Endometrial microvascular endothelial cells (primary cell): ENCODE measurements around a stretch of chr12.

- RAMPAGE, long total RNA: no peak
Measured at GRCh38 chr12:96170208-96170832, 23.9 kb upstream of the ELK3 start.

DNA sequence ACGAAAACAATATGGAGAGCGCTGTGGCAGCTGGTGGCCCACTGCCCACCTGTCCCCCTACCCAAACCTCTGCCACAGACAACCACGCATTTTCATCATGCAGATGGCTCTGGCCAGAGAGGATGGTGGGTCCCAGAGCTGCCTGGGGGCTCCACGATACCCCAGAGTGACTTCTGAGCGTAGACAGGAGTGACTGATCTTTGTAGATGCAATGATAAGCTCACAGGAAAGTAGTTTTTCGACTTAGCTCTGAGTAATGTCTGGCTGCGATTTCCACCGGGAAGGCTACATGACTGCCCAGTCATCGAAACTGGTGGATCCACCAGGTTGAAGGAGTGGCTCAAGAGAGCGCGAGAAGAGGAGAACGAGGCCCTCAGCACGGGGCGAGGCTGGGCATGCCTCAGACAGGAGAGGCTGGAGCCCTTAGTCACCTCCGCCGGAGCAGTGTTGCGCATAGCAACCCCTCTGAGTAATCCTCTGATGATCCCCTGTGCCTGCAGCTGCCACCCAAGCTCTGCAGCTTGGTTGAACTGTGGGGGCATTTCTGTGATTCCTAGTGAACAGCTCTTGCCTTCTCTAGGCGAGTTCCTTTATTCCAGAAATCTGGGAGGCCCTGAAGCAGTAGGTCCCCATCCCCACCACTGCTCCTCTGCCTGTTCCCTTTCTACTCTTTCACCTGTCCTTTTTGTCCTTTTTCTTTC lies 25.5 kb downstream of the ELK3 start:
- RAMPAGE, long total RNA: no peak

DNA sequence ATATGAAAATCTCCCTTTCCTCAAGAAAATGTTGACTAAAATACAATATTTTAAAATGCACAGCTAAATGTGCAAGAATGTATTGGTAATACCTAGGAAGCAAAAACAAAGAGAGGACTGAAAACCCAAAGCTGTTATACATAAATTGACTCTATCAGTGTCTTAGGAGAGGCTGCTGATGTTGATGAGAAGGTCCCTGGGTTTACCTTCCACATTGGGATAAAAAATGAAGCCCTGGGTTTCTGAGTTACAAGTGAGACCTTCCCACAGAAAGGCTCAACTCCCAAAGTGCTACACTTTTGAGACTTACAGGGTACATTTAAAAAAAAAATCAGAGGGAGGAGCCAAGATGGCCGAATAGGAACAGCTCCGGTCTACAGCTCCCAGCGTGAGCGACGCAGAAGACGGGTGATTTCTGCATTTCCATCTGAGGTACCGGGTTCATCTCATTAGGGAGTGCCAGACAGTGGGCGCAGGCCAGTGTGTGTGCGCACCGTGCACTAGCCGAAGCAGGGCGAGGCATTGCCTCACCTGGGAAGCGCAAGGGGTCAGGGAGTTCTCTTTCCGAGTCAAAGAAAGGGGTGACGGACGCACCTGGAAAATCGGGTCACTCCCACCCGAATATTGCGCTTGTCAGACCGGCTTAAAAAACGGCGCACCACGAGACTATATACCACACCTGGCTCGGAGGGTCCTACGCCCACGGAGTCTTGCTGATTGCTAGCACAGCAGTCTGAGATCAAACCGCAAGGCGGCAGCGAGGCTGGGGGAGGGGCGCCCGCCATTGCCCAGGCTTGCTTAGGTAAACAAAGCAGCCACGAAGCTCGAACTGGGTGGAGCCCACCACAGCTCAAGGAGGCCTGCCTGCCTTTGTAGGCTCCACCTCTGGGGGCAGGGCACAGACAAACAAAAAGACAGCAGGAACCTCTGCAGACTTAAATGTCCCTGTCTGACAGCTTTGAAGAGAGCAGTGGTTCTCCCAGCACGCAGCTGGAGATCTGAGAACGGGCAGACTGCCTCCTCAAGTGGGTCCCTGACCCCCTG lies 84.3 kb downstream of the CDK17 start:
- RAMPAGE, long total RNA: no peak

- RAMPAGE, long total RNA: no peak
Measured at GRCh38 chr12:96364469-96365006, 35.7 kb downstream of the CDK17 start.

DNA sequence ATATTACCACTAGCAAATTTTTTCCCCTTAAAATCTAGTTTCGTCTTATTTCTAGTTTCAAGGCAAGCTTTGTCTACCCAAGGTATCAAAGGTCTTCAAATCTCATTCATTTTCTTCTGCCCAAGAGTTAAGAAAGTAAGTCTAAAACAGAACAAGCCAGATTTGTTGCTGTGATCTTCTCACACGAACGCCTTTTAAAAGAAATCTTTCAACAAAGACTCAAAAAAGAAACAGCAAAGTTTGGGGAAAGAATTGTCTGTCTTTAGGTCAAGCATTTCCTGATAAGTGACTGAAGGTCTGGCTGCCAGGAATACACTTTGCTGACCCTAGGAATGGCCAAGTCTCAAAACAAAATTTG lies 1.8 kb downstream of the CDK17 start:
- RAMPAGE, long total RNA: no peak

- RAMPAGE, long total RNA: no peak
Measured at GRCh38 chr12:96985384-96986531, 78.7 kb downstream of the NEDD1 start.

DNA sequence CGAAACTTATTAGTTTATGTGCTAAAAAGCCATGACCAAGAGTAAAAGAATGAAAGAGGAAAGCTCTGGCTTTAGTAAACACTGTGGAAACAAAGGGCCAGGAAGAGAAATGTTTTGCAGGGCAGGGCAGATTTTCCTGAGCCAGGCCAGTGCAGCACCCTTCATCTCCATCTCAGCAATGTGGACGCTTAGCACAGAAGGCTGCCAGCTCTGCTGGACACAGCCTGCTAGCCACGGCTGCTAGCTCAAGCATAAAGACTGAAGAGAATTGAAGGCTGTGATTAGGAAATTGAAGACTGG lies 235.9 kb downstream of the NEDD1 start:
- RAMPAGE, long total RNA: no peak

DNA sequence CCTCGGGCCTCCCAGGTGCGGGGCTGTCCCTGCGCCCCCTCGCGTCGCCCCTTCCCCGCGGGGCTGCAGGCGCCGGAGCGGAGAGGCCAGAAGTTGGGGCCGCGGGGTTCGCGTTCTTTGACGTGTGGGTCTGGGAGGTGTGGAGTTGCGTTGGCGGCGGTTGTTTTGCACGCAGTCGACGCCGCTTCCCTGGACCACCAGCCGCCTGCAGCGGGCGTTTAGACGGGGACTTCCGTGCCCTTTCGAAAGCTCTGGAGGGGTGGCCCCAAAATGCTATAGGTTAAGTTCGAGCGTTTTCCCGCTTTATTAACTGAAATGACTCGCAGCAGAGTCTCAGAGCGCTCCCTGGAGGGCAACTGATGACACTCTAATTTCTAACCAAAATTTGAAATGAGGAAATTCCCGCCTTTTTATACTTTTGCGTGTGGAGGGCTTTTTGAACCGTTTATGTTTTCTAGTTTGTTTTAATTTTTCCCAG lies 888 bp downstream of the TMPO start:
- RAMPAGE, long total RNA: no peak

GRCh38 chr12:98601334-98602447 lies 8.2 kb downstream of the SLC25A3 start:
- RAMPAGE, long total RNA: no peak

DNA sequence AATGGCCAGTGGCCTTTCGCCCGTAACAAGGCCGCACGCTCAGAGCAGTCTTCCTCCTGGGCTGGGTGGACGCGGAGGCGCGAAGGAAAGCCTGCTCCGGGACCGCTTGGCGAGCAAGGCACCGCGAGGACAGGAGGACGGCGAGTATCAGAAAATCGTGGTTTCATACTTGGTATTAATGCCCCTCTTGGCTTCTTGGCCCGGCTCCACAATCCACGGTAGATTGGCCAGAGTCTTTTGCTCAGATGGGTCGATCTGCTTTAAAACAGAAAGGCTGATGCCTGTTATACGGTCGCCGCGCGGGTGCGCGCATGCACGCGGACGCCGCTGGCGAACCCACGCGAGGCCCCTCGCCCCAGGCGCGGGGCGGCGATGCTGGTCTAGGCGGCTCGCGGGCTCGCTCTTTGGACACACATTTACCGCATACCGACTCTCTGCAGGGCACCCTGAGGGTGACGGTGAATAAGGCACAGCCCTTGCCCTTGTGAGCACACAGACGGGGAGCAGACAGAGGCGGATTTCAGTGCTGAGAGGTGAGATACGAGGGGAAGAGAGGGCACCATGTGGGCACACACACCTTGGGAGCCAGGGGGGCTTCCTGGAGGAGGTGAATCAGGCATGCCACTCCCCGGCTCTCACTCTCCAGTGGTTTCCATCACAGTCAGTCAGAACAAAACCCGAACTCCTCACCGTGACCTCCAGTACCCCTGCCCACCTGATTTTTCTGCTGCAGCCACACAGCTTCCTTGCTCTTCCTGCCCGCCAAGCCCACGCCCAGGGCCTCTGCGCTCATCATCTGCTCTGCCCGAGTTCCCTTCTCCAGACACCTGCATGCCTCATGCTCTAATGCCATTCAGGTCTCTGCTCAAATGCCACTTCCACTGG lies 100.7 kb downstream of the APAF1 start:
- RAMPAGE, long total RNA: no peak

GRCh38 chr12:99238088-99238420 lies 409.5 kb upstream of the GARIN6 start:
- RAMPAGE, long total RNA: no peak

DNA sequence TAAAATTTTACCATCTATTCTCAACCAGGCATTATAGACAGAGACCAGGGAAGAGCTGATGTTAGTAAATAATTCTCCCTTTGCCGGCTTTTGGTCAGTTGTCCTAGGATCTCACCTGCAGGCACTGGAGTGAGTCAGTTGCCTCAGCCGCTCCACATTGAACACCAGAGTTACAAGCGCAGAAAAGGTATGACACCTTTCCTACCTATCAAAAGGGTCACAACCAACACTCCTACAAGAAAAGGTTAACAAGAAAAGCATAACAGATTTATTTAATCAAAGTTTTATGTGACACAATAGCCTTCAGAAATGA lies 37.7 kb upstream of the GARIN6 start:
- RAMPAGE, long total RNA: no peak

DNA sequence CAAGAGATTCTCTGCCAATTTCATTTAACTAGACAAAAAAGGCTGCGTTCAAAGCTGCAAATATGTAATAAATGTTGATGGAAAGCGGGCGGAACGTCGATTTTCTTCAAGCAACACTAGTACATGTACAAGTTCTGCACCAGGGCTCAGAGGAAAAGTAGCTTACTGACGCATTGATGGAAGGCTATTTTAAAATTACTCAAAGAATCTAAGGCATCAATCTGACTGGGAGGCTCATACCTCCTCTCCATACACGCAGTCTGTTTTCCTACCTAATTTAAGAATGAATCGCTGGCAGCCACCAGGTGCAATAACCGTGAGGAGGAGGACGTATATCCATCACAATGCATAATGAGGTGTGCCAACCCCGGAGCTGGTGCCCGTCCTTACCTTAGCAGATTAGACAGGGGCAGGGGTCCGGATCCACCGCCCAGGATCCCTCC lies 1.0 kb downstream of the ANKS1B start:
- RAMPAGE, long total RNA: no peak

GRCh38 chr12:100190057-100190568 lies 10.5 kb upstream of the ACTR6 start:
- RAMPAGE, long total RNA: no peak

DNA sequence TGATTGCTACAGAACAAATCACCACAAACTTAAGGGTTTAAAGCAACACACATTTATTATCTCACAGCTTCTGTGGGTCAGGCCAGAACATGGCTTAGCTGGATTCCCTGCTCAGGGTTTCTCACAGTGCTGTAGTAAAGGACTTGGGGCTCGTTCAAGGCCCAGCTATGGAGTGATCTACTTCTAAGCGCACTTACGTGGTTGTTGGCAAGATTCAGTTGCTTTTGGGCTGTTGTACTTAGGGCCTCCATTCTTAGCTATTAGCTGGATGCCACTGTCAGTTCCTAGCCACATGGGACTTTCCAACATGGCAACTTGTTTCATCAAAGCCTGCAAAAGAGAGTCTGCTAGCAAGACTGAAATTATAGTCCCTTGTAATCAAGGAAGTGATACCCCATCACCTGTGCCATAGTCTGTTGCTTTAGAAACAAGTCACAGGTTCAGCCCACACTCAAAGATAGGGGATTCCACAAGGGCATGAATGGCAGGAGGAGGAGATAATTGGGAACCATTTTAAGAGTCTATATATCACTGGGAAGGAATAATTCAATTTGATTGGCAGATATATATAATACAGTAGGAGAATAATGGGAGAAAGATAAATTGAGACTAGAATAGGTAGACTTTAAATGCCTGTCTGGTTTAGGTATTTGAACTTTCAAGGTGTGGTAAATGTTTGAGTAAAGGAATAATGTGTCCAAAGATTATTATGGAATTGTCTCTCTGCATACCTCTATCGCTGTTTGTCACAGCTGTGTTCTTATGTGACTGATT lies 27.1 kb upstream of the SLC17A8 start:
- RAMPAGE, long total RNA: no peak

DNA sequence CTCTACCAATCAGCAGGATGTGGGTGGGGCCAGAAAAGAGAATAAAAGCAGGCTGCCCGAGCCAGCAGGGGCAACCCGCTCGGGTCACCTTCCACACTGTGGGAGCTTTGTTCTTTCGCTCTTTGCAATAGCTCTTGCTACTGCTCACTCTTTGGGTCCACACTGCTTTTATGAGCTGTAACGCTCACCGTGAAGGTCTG lies 42.7 kb upstream of the NR1H4 start:
- RAMPAGE, long total RNA: no peak

GRCh38 chr12:100564038-100564689 lies 9.3 kb upstream of the GAS2L3 start:
- RAMPAGE, long total RNA: no peak

GRCh38 chr12:100673440-100673966 lies 100.0 kb downstream of the GAS2L3 start:
- RAMPAGE, long total RNA: no peak

- RAMPAGE, long total RNA: no peak
Measured at GRCh38 chr12:101052086-101052665, 157.9 kb downstream of the SLC5A8 start.

DNA sequence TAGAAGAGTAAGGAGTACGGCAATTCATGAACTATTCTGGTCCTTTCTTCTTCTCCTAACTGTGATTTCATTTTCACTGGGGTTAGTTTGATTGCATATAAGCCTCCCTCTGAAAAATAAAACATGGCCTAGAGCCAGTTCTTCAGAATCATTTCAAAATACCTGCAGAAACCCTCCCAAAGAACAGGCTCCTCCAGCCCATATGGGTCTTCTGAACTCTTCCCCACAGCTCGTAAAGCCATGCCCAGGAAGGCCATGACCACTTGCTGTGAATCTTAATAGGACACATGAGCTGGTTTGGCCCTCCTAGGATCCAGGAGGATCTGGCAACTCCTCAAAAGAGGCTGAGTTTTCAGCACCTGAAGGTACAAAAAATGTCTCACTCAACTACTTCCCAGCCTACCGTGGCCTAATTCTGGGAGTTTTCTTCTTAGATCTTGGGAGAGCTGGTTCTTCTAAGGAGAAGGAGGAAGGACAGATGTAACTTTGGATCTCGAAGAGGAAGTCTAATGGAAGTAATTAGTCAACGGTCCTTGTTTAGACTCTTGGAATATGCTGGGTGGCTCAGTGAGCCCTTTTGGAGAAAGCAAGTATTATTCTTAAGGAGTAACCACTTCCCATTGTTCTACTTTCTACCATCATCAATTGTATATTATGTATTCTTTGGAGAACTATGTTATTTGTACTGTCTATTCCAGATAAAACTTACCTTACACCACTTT lies 2.5 kb downstream of the MYBPC1 start:
- RAMPAGE, long total RNA: no peak